ENCODE results near the genes TEX55 and UPK1B.

- RRBS = no CpG with 5 or more reads among the region's 9 CpGs
Measured at GRCh38 chr3:114290850-114291200, 3.0 kb upstream of the TIGIT start.

DNA sequence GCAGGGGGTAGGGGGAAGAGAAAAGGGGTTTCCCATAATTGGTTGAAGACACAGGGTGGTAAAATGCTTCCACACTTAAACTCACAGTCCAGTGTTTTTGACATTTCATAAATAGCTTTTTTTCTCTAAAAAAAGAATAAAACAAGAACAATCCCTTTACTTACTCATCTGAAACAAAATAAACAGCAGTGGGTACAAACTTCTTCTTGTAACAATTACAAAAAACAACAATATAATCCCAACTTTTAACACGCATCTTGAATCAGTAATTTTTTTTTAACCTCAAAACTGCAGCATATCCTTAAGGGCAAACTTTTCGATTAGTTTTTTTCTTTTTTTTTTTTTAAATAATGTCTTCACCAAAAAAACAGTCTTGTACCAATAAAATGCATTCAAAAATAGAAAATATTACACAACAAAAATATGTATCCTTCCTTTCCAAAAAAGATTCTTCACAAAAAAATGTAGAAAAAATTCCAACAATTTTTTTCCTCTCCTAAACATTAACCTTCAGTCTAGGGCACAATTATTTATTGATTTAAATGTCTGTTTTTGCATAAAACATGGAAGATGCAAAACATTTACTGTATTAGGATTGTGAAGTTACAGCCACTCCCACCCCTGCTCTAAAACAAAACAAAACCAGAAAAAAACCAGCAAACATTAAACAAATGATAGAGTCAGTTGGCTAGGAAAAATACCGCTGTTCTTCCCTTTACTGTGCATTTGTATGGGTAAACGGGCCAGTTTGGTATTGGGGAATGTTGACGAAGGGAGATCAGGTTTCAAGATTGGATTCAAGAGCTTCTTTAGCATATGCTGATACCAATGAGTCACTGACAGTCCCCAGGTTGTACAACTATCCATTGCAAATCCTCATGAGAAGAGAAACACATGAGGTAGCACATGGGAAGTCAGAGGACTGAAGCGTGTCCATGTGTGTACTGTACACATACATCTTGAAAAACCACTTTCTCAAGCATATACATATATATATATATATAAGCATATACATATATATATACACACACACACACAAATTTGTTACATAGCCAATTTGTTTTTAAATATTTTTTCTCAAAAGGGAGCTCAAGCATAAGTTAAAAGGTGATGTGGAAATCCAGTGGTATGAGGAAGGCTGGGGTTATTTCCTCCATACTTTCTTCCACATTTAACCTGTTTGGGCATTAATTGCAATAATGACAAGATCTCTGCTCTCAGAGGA, 25.4 kb downstream of the TIGIT start:
- RRBS = no CpG with 5 or more reads among the region's 6 CpGs

DNA sequence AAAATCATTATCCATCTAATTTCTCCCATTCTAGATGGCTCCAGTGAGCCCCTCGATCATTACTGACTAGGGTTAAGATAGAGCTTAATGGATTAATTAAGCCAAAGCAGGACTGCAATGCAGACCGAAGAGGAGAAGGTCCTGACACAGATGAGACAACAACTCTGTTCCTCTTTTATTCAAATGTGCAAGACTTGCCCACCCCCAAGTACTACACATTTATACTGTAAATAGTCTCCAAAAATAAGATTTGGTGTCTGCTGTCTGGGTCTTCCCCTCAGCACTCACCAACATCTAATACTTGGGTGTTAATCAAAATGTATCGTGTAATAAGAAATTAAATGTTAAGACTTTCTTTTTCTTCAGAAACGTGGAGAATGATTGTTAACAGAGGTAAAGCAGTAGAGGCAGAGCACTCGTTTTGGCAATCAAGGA, 133.6 kb downstream of the TIGIT start:
- RRBS = no CpG with 5 or more reads among the region's 5 CpGs

GRCh38 chr3:114453770-114454190, 160.0 kb downstream of the TIGIT start:
- RRBS = no CpG with 5 or more reads among the region's 3 CpGs

DNA sequence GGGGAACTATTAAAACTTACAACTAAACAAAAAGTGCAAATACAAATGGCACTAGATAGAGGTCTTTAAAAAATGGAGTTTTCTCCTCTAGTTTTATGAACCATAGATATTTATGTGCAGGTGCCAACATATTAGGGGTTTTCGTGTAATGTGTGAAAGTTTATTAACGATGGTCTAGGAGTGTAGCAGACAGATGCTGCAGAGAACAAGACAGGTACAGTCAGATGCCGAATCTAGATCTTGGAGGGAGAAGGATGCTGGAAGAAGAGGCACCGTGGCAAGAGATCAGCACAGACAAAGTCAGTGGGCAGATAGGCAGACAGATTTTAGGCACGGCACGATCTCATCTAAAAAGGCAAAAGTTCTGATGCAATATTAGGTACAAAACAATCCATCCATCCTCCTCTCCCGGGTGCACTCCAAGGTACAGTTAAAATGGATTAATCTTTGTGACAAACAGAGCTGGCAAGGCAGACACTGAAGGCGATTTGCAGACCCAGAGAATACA, 161.6 kb downstream of the TIGIT start:
- RRBS = no CpG with 5 or more reads among the region's 8 CpGs

DNA sequence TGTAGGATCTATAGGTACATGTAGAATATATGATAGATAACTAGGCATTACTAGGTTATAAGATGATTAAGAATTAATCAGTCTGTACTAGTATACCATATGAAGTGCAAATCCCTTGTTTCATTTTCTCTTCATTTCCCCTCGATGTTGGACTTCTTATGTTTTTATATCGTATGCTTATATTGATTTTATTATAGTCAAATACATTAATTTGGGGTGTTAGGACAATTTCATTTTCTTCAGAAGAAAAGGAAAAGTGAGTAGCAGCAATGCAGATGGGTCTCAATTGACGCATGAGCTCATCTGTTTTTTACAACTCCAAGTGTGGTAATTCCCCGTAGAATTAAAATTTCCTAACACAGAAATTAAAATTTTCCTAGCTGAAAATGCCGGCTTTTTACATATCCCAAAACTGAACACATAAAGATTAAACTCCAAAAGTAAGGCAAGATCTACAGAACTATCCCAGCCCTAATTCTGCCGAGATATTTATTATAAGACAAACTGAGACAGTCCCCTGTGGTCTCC, 419.2 kb downstream of the TIGIT start:
- RRBS = no CpG with 5 or more reads among the region's 6 CpGs

DNA sequence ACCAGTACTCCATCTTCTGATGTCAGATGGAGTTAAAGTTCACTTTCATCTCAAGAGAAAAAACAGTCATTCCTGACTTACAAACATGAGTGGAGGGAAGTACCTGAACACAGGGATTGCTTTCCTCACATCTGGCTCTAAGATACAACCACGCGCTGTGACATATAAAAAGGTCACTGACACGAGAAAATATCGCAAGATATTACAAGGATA, 424.5 kb downstream of the TIGIT start:
- RRBS = no CpG with 5 or more reads among the region's 4 CpGs

DNA sequence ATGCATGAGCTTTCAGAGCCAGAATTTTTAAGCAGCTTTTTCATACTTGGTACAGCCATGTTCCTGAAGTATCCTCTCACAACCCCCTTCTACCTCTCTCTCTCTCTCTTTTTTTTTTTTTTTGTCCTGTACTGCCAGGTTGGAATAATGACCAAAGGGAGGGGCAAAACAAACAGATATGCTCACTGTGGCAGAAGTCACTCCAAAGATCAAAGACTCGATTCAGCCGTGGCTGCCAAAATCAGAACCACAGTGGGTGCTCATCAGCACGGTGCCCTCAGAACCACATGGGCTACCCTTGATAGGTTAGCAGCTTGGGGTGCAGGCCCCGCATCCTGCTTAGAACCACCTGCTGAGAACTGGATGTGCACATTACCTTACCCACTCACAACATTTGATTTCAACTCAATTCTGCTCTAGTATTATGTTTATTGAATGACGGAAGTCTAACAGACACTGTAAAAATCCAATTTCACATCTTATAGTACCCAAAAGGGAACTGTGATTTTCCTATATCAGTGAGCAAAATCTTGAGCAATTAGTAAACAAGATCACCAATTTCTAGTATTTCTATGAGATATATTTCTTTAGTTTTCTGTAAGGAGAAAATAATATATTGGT, 382.8 kb downstream of the ZBTB20 start:
- RRBS = no CpG with 5 or more reads among the region's 5 CpGs

DNA sequence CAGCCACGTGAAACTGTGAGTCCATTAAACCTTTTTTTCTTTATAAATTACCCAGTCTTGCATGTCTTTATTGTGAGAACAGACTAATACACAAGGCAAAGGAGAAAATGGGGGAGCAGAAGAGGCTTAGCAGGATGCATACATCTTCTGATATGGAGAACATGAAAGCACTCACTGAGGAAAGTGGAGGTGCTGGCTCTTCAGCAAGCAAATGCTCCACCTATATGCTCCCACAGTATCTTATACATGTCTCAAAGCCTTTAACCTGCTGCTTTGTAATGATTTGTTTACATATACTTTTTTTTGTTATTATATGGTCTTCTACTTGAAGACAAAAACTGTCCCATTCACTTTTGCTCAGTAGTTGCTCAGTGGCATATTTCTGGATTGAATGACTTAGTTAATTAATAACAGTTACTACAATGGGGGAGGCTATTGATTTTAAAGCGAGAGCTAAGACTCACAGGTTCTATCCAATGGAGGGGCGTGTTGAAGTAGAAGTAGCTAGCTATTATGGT, 365.1 kb downstream of the ZBTB20 start:
- RRBS = no CpG with 5 or more reads among the region's 3 CpGs

- RRBS = no CpG with 5 or more reads among the region's 1 CpG
Measured at GRCh38 chr3:114902619-114903359, 244.3 kb downstream of the ZBTB20 start.

DNA sequence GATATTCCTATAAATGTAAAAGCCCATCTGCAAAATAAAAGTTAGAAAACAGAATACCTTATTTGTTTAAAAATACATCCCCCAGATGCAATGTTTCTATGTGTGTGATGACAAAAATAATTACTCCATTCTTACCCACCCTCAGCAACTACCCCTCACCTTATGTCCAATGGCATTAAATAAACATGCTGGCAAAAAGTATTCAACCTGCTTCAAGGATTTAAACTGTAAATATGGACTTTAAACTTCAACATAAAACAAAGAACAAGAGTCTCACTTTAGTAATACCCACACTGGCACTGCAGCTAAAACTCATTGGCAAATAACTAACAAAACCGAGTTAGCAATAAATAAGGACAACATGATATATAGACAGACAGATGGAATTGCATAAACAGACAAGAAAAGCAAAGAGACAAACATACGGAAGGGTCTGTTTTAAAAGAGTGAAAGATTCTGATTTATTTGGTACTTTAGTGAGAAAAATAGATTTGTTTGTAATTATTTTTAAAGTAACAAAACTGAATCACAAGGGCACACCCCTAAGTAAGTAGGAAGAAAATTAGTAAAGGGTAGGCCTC, 47.6 kb downstream of the ZBTB20 start:
- RRBS = no CpG with 5 or more reads among the region's 2 CpGs

GRCh38 chr3:115147750-115148528, 851 bp upstream of the ZBTB20 start:
- RRBS = 2% methylated on average over 28 of the region's 49 CpGs

GRCh38 chr3:115998786-115999400, 375.6 kb downstream of the GAP43 start:
- RRBS = no CpG with 5 or more reads among the region's 7 CpGs

DNA sequence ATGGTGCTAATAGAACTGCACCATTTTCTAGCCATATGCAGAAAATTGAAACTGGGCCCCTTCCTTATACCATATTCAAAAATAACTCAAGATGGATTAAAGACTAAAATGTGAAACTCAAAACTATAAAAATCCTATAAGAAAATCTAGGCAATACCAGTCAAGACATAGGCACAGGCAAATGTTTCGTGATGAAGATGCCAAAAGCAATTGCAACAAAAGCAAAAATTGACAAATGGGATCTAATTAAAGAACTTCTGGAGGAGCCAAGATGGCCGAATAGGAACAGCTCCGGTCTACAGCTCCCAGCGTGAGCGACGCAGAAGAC, 85.6 kb downstream of the LSAMP start:
- RRBS = no CpG with 5 or more reads among the region's 6 CpGs

GRCh38 chr3:116952223-116952725, 507.0 kb upstream of the LSAMP start:
- RRBS = no CpG with 5 or more reads among the region's 2 CpGs

GRCh38 chr3:117276703-117277122, 831.4 kb upstream of the LSAMP start:
- RRBS = no CpG with 5 or more reads among the region's 2 CpGs

- RRBS = no CpG with 5 or more reads among the region's 2 CpGs
Measured at GRCh38 chr3:118600969-118601483, 433.6 kb downstream of the IGSF11 start.

GRCh38 chr3:118991840-118992247, 42.8 kb downstream of the IGSF11 start:
- RRBS = no CpG with 5 or more reads among the region's 3 CpGs

GRCh38 chr3:119145714-119146416, at the start of gene TEX55:
TSS of gene TEX55 (plus strand) at chr3:119146165.
- RRBS = no CpG with 5 or more reads among the region's 28 CpGs

DNA sequence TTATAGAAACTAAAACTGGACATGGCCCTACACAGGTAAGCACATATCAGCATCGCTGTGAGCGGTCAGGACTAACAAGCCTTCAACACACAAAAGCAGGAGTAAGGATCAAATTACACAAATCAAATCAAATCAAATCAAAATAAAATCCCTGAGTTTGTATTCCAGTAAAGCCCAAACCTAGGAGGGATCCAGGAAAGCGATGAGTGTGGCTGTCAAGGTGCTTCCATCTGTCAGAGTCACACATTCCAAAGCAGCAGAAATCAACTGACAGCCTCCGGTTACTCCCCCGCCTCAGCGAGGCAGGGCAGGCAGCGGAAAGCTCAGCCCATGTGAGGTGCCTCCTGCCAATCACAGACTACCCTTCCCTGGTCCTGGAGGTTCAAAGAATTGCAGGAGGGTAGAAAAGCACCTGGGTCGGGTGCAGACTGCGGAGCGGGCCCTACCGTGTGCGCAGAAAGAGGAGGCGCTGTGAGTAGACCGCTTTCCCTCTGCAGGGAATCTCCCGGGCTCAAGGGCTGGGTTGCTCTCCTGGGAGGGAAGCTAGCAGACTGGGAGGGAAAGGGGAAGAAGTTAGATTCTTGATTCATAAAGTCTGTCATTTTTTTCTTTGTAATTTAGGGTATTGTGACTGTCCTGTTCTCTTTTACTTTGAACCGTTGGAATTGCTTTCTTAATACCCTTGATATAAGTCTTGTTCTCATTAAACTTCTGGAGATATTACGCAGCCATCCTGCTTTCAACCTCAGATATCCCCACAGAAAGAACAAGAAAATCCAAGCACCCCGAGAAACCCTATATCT, at the start of gene UPK1B:
Gene UPK1B (plus strand): TSS at position 431 of the 803 bp plus-strand sequence.
- RRBS = no CpG with 5 or more reads among the region's 18 CpGs

Data from aortic smooth muscle cell (primary cell).